Parotid gland (tissue), 1 donor: ENCODE measurements around a stretch of chr1.

- PRO-cap = no peak
Measured at GRCh38 chr1:3787126-3787727, 9.1 kb downstream of the LRRC47 start.

- PRO-cap = no peak
Measured at GRCh38 chr1:3976726-3977186, 76.7 kb upstream of the C1orf174 start.

GRCh38 chr1:4411713-4412327, 242.6 kb upstream of the AJAP1 start:
- PRO-cap = unidirectional peak, minus-strand start at chr1:4411987

- PRO-cap = no peak
Measured at GRCh38 chr1:4655642-4656259, 1.3 kb downstream of the AJAP1 start.

- PRO-cap = no peak
Measured at GRCh38 chr1:6014095-6014958, 22.1 kb upstream of the NPHP4 start.

- PRO-cap = no peak
Measured at GRCh38 chr1:6154676-6155040, 25.5 kb downstream of the CHD5 start.

DNA sequence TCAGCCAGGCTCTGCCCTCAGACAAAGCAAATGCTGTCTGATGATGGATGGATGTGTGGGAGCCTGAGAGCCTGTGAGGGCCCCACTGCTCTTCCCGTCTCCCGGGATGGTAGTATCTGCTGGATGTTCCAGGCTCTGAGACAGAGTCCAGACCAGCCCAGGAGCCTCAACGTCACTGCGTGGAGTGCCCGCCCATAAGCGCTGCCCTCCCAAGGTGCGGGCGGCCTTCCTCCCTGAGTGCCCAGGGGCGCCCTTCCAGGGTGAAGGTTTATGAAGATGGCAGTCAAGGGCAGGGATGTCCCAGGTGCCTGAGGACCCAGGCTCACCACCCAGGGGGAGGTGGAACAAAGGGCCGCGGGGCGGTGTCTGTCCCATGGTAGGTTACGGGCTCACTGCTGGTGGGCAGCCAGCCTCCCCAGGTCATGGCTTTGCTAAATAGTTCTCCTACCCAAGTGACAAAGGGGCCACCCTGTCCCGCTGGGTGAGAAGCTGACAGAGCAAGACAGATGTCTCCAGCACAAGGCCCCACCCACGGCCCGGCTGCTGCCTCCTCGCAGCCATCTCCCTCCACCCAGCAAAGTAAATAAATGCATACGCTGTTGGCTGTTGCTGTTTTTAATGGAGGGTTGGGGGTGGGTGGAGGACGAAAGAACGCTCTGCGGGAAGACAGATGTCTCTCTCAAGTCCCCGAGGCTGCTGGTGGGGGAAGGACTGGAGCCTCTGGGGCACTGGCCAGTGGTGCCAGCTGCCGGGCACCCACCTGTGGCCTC, 9.0 kb upstream of the GPR153 start:
- PRO-cap = no peak

DNA sequence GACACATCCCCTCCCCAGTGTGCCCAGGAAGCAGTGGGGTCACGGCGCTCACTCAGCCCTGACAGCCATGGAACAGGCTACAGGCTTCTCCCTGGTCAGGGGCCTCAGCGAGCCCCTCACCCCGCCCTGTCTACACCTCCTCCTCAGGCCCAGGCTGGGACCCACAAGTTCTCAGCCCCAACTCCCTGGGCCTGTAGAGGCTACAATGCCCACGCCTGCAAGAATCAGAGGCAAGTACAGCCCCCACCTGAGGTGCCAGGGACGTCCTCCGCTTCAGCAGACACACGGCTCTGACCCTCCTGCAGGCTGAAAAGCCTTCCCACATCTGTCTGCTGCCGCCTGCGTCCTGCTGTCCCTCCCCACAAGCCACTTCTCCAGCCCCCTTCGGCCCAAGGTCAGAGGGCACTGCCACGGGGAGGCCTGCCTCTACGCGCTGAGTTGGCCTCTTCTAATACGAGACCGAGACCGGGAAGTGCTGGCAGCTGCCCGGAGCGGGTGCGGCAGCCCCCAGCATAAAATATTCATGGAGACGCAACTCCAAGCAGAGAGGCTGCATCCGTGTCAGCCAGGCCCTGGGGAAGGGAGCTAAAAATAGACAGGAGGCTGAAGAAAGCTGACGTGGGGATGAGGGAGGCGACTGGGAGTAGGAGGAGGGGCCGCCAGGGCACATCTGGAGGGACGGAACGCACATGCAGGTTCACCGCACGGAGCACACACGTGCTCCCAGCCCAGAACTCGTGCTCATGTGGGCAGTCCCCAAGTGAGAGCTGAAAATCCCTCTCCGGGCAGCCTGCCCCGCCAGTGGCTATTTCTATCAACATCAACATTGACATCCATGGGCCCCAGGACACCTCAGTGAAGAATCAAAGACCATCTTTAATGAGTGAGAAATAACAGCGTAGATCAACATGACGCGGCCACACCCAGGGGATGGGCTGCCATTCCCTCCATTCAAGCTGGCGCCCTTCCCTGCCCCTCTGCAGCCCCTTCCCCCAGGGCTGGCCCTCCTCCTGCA, 15.4 kb upstream of the GPR153 start:
- PRO-cap = no peak

- PRO-cap = no peak
Measured at GRCh38 chr1:6467650-6468478, 1.9 kb upstream of the TNFRSF25 start.

GRCh38 chr1:6519767-6520919, 28.7 kb upstream of the PLEKHG5 start:
- PRO-cap = no peak

GRCh38 chr1:6546843-6547458, 7.4 kb downstream of the NOL9 start:
- PRO-cap = no peak

- PRO-cap = no peak
Measured at GRCh38 chr1:6587262-6588574, 7.9 kb downstream of the ZBTB48 start.

- PRO-cap = no peak
Measured at GRCh38 chr1:6590755-6591779, 11.3 kb downstream of the ZBTB48 start.

DNA sequence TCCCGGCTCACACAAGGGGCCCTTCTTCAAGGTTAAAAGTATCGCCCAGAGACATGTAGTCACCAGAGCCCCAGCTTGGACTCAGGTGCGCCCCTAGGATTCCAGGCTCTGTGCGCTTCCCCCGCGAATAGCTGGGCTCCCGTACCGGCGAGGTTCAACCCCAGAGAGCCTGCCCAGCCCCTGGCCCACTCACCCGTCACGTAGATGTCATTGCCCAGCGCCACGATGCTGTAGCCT, 1.1 kb downstream of the KLHL21 start:
- PRO-cap = no peak

GRCh38 chr1:6866144-6866526, 80.9 kb downstream of the CAMTA1 start:
- PRO-cap = no peak

DNA sequence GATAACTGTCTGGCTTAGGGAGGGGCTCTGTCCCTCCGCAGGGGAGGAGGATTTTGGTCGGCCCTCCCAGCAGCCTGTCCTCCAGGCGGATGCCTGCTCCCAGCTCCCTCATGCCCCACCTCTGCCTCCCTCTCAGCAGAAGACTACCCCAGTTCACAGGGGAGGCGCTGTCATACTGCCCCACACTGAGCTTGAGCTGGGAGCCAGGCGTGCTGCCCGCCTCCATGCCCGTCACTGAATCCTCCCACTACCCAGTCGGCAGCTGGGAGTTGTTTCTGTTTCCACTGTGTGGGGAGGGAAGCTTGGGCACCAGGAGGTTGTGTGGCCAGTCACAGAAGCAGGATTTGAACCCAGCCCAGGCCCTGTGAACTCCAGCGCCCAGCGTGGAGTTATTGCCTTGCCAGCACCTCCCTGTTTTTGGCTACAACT, 127.3 kb downstream of the CAMTA1 start:
- PRO-cap = no peak

GRCh38 chr1:7098234-7098808, 313.1 kb downstream of the CAMTA1 start:
- PRO-cap = no peak

DNA sequence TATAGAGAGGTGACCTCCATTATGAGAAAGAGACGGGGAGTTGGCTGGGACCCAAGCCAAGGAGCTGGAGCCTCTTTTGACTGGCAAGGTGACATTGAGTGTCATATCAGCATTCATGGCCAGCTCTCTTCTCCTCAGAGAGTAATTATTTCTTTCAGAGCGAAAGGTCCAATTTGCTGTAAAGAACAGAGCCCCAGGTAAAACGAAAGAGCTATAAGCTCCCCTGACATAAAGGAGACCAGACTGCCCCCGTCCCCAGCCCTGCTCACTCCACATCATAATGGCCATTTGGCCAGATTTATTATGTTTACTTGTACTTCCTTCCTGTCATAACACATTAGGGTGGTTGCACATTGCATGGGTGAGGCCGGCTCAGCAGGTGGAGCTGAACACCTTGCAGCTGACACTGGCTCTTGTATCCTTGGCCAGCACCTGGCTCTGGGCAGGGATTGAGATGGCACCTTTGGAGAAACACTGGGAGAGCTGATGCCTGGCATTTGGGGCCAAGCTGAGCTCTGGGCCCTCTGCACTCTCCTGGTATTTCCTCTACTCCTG, 403.9 kb upstream of the VAMP3 start:
- PRO-cap = no peak

DNA sequence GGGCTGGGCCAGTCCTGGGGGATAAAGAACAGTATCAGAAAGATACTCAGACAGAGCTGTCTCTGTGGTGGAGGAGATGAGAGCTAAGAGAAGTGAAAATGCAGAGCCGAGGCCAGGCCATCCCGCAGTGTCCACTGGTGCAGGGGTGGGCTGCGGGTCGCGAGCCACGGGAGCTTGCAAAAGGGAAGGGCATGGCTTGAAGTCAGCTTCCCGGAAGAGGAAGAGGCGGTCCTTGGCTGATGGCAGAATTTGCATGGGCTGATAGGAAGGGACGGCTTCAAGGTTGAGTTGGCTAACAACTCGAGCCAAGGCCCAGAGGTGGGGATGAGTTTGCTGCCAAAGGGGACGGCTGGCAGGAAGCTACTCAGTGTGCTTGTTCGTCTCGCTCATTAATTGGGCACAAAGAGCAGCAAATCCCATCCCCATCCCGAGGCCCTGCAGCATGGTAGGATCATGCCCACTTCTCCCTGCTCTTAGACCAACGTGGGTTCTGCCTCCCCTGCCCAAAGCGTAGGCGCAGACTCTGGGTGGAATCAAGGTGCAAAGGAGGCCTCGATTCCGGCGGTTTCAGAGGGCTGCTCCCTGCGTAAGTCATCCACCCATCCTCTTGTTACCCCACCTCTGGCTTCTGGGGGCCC, 329.6 kb upstream of the VAMP3 start:
- PRO-cap = no peak

- PRO-cap = unidirectional peak, plus-strand start at chr1:7471130
Measured at GRCh38 chr1:7470870-7471584, 300.1 kb upstream of the VAMP3 start.